Skeletal muscle satellite cell (primary cell): ENCODE measurements around a stretch of chr14.

DNA sequence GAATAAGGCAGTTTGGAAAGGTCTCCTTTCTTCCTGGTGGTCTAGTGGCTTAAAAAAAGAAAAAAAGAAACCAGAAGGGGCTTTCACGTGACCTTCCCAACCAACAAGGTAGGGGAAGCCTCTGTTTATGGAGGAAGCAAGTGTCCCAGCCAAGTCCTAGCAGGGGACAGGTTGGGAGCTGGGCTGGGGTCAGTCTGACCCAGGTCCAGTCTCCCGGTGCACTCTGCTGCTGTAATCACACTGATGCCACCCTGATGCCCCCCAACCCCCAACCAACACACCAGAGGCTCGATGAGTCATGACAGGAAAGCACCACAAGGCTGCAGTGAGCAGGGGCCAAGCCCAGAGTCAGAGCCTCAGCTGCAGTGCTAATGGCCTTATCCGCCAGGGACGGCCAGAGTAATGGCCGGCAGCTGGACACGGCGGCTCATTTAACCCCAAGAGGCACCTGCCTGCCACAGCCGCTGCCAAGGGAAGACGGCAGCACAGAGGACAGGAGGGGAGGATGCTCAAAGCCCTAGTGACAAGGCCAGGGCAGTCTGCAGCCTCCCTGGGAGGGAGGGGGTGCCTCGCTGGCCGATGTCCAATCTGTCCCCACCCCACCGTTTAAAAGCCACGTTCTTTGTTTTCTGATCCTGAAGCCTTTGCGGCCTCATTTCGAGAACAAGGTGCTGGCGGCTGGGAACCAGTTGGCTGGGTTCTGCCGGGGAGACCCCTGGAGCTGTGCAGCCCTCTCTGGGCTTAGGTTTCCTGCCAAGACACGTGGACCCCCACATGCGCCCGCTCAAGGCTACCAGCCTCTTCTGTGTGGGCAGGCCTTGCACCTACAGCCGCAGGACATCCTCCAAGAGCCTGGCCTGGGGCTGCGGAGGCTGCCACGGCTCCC is 13.2 kb downstream of the CCDC85C start:
- CAGE, long polyA plus RNA = no peak

- CAGE, long polyA plus RNA = no peak
These were observed 46.4 kb downstream of the CYP46A1 start for GRCh38 chr14:99730482-99730975.

GRCh38 chr14:99972164-99972911 is 92.9 kb upstream of the EVL start:
- CAGE, long polyA plus RNA = no peak

DNA sequence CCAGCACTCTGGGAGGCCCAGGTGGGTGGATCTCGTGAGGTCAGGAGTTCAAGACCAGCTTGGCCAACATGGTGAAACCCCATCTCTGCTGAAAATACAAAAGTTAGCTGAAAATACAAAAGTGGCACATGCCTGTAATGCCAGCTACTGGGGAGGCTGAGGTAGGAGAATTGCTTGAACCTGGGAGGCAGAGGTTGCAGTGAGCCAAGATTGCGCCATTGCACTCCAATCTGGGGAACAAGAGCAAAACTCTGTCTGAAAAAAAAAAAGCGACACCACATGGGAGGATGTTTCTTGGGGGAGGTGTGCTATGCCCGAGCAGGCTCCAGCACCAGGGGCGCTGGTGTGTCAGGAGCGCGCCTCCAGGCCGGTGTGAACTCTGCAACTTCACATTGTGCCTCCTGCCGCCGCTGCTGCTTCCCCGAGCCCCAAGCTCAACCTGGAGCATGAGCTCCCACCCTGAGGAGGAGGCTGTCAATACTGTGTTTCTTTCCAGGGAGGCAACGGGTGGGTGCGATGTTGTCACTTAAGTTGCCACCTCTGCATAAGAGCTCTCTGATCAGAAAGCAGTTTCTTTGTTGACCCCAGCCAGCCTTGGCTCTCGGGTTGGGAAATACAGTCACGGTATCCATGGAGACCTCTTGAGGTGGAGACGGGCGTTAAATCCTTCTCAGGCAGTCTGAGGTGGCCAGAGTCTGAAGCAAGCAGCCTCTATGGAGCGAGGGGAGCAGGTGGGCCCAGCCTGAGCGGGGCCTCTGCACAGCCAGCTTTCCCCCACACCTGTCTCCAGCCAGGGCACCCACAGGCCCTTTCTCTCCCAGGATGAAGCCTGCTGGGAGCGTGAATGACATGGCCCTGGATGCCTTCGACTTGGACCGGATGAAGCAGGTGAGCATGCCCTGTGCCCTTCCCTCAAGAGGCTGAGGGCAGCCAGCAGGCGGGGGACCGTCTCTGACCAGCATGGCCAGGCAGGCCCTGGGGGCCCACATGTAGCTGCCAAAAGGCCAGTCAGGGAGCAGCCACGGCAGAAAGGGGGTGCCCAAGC is 18.8 kb downstream of the DEGS2 start:
- CAGE, long polyA plus RNA = no peak

GRCh38 chr14:100193782-100194045 is 34.3 kb upstream of the DEGS2 start:
- CAGE, long polyA plus RNA = no peak

DNA sequence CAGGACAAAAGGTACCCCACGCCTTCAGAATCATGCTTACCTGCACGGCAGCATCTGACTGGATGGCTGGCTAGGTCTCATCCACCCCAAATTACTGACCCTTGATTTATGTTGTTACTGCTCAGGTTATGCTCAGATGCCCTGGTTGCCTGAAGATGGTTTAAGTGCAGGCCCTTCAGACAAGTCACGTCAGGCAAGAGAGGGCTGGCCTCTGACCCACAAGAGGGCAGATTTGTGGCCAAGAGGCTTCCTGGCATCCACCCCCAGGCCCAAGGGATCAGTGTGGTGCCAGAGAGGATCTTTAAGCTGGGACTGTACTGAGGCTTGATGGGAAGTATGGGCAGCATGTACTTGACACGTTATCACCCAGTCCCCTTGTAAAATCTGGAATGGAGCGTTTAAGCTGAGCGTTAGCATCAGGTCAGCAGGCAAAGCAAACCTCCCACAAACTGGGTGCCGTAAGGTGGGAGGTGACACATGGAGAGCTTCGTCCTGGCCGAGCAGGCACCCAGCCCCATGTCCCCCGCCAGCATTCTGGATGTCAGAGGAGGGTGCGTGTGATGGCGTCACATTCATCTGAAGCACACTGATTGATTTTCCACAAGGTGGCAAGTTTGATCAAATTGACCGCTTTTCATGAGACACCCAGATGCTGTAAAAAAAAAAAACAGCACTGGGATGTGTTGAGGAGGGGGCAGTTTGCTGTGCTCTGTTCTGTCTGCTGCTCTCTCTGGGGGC is 24.4 kb downstream of the SLC25A29 start:
- CAGE, long polyA plus RNA = no peak

- CAGE, long polyA plus RNA = no peak
These were observed 9.9 kb downstream of the SLC25A47 start for GRCh38 chr14:100332662-100333756.

GRCh38 chr14:100341078-100341893 is 18.1 kb downstream of the SLC25A47 start:
- CAGE, long polyA plus RNA = no peak

- CAGE, long polyA plus RNA = no peak
These were observed 42.2 kb downstream of the WDR25 start for GRCh38 chr14:100418535-100418828.

GRCh38 chr14:100424587-100425024 is 48.3 kb downstream of the WDR25 start:
- CAGE, long polyA plus RNA = no peak

- CAGE, long polyA plus RNA = no peak
These were observed 63.8 kb downstream of the WDR25 start for GRCh38 chr14:100439783-100440824.

DNA sequence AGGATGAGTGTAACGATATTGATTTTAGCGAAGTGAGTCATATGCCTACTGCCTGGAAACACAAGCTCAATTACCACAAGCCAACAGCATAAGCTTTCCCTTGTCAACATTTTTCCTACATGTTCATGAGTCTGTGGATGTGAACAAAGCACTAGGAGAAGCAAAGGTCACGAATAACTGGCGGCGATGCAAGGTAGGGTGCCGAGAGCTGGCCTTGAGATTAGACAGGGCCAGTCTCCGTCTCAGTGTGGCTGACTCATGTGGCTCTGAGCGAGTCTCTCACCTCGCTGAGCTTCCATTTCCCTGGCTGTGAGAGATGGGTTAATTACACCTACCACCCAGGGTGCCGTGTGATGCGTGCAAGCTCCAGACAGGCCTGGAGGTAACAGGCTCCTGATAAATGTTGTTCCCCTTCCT is 100.1 kb downstream of the WDR25 start:
- CAGE, long polyA plus RNA = no peak

DNA sequence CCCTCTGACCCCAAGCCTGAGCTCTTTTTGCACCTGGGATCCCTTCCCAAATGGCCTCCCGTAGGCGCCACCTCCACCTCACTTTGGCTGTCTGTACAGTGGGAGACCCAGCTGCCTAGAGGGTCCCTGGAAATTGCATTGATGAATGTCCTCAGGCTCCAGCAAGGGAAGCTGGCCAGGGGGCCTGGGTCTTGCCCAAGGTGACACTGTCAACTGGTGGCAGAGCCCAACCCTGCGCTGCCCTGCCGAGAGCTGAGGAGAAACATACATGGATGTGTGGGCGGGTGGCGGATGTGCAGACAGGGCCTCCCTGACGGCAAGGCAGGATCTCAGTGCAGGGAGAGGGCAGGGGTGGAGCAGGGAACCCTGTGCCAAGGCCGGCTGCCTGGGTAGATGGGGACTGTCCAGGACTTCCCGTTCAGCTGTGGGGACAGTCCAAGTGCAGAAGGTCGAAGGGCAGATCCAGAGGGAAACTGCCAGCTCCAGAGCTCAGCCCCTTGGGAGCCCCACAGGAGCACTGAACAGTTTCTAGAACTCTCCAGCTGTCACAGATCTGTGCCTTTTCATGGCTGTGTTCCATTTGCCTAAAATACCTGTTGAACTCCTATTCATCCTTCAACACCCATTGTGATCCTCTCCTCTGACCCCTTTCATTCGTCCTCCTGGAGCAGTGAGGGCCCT is 53.1 kb downstream of the BEGAIN start:
- CAGE, long polyA plus RNA = no peak

DNA sequence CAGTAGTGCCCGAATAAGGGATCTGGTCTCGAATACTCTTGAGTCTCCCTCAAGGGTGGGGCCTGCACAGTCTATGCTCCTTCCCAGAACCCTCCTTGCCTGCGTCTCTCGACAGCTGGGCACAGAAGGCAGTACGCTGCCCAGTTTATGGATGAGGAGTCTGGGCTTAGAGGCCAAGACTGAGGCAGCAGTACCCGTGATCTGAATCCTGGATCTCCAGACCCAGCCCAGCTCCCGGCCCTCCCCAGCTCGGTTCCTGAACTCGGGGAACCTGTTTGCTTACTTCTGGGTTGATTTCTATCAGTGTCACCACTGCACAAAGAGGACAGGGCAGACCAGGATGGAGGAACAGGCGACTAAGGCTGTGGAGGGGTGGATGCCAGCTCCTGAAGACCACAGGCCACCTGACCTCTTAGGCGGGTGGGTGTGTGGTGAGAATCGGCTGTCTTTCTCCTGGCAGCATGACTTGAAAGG is 22.9 kb upstream of the DLK1 start:
- CAGE, long polyA plus RNA = no peak

DNA sequence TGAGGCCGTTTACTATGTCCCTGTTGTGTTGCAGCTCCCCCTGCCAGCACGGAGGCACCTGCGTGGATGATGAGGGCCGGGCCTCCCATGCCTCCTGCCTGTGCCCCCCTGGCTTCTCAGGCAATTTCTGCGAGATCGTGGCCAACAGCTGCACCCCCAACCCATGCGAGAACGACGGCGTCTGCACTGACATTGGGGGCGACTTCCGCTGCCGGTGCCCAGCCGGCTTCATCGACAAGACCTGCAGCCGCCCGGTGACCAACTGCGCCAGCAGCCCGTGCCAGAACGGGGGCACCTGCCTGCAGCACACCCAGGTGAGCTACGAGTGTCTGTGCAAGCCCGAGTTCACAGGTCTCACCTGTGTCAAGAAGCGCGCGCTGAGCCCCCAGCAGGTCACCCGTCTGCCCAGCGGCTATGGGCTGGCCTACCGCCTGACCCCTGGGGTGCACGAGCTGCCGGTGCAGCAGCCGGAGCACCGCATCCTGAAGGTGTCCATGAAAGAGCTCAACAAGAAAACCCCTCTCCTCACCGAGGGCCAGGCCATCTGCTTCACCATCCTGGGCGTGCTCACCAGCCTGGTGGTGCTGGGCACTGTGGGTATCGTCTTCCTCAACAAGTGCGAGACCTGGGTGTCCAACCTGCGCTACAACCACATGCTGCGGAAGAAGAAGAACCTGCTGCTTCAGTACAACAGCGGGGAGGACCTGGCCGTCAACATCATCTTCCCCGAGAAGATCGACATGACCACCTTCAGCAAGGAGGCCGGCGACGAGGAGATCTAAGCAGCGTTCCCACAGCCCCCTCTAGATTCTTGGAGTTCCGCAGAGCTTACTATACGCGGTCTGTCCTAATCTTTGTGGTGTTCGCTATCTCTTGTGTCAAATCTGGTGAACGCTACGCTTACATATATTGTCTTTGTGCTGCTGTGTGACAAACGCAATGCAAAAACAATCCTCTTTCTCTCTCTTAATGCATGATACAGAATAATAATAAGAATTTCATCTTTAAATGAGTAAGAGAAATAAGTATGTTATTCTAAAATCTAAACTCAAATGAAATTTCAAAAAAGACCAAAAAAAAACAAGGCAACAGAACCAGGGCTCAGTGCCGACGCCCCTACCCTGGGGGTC is 7.8 kb downstream of the DLK1 start:
- CAGE, long polyA plus RNA = no peak

DNA sequence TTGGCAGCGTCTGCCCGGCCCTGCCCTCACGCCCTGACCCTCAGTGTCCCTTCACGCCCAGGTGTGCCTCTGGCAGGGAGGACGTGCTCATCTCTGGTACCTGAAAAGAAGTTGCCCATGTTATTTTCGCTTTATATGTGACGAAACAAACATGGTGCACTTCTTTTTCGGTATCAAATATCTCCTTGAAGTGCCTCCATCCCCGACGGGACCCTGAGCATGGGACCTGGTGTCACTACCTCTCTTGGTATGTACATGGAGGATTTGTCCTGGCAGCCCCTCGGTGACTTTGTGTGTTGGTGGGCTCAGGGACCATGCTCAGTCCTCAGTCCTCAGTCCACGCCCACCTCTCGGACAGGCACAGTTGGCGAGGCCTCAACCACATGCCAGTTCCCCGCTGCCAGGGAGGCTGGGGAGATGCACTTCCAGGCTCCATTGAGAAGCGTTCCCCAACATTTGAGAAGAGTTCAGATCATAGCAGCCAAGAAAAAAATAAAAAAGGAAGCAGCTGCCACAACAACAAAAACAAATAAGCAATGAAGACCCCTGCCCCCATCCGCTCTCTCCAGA is 130.2 kb upstream of the RTL1 start:
- CAGE, long polyA plus RNA = no peak

DNA sequence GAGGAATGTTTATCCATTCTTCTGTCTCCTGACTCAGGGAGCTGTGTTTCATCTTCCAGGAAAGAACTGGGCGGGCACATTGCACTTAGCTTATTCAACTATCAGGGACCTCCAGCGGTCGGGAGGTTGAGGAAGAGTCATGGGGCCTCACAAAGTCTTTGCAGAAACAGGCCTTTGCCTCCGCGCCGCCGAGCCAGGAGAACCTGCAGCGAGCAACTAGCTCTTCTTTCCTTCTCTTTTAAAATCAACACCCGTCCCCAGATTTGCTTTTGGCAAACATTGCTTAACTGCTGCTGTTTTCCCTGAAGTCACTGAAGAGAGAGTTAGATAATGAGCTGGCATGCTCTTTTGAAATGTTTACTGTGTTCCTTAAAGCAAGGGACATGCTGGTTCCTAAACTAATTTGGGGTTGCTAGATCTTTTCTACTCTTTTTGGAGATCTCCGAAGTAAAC is 426.2 kb upstream of the PPP2R5C start:
- CAGE, long polyA plus RNA = no peak

GRCh38 chr14:101473817-101474130 is 287.7 kb upstream of the PPP2R5C start:
- CAGE, long polyA plus RNA = no peak

DNA sequence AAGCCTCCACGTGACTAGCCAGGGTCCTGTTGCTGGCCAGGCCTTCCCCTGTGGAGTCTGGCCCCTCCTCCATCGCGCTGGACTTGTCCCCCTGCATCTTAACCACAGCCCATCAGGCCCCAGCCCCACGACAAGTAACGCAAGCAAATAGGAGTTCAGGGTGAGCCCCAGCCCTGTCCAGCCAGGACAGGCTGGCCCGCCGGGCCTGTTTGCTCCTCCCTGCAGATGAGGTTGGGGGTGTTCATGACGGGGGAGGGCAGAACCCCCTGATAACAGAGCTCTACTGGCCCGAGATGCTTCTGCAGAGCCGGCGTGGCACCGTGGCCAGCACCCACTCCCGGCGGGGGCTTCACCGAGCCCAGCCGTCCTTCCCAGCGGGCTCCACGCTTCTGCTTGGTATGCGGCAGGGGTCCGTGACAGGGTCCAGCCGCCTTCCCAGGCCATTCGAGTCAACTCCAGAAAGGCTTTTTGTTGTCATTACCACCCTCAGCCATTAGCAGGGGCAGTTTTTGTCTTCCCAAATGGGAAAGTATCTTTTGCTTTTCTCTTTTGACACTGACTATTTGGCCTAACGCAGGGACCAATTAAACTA is 265.1 kb upstream of the PPP2R5C start:
- CAGE, long polyA plus RNA = no peak

- CAGE, long polyA plus RNA = no peak
These were observed 202.1 kb upstream of the PPP2R5C start for GRCh38 chr14:101559453-101559791.